Thoracic aorta endothelial cell (primary cell): Measurements from ENCODE around the genes TP53AIP1, TMEM45B and NFRKB.

GRCh38 chr11:128757800-128758575 is 64.1 kb downstream of the FLI1 start:
- CAGE, long polyA plus RNA = no peak

GRCh38 chr11:128786802-128787433 is 80.2 kb downstream of the KCNJ1 start:
- CAGE, long polyA plus RNA = no peak

- CAGE, long polyA plus RNA = no peak
Measured at GRCh38 chr11:128942448-128943413, at the start of gene TP53AIP1. Gene TP53AIP1 (minus strand): TSS chr11:128942871.

DNA sequence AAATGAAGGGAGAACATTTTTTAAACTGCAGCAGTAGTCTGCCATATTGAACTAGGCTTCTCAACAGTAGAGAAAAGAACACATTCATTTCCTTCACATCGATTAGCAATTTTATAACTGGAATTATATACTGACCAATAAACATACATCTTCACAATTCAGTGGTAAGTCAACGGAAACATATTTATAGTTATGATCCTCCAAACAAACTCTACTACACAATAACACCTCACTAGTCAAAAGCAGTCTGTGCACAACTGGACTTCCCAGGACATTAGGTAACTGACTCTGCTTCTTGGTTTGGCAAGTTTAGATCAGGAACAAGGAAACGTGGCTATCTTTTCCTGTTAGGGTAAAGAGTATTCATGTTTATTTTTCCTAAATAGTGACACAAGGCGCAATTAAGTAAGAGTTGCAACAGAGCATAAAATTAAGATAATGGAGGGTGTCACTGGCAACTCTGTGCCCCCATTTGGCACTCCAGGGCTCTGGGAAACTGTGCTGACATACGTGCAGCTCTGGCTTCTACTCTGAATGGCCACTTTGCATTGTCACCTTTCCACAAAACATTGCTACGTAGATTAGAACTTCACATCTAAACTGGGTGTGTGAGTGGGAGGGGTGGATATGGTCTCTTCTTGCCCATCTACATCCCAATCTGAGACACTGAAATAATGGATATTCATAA is 70.2 kb upstream of the TP53AIP1 start:
- CAGE, long polyA plus RNA = no peak

- CAGE, long polyA plus RNA = no peak
Measured at GRCh38 chr11:129258401-129258932, 66.3 kb upstream of the ARHGAP32 start.

GRCh38 chr11:129274241-129274733 is 82.2 kb upstream of the ARHGAP32 start:
- CAGE, long polyA plus RNA = no peak

- CAGE, long polyA plus RNA = no peak
Measured at GRCh38 chr11:129313470-129314024, 62.1 kb upstream of the BARX2 start.

DNA sequence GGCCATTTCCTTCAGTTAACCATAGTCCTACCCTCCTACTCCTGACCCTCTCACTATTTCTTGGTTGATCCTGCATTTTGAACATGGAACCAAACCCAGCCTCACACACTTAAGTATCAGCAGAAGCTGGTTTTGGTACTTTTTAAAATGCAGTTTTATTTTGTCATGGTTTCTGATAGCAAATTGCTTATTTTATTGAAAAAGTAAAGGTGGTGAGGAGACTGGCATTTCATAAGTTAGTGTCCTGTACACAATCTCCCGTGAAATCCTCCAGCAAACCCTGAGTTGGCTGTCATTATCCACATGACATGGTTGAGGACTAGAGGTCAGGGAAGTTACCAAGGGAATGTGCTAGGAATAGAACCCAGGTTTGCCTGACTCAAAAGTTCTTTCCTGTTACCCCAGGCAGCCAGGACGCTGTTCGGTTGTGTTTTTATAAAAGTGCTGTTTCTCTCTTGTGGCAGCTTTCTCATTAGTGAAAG is 6.1 kb upstream of the BARX2 start:
- CAGE, long polyA plus RNA = no peak

DNA sequence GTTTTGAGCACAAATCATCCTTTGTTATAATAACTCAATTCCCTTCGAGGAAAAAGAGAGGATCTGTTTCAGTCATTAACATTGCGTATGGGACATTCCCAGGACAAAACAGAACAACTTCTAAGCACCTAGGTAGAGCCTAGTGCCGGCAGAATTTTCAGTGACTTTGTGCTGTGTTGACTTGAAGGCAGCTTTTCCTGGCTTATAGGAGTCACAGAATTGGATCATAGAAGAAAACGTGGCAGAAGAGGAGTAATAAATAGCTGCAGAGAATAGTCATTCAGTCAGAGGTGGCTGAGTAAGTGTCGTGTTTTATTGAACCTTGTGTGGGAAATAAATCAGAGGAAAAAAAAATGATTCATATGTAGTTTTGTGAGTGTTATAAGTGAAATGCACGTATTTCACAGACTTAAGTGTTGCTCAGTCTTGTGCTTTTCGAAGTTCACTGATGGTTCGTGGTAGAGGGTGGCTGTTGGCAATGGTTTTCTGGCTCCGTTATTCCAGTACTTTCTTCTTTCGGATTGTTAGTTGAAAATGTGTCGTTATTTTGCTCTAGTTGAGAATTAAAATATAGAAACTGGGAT is 2.1 kb downstream of the BARX2 start:
- CAGE, long polyA plus RNA = no peak

GRCh38 chr11:129386832-129387758 is 11.4 kb downstream of the BARX2 start:
- CAGE, long polyA plus RNA = no peak

DNA sequence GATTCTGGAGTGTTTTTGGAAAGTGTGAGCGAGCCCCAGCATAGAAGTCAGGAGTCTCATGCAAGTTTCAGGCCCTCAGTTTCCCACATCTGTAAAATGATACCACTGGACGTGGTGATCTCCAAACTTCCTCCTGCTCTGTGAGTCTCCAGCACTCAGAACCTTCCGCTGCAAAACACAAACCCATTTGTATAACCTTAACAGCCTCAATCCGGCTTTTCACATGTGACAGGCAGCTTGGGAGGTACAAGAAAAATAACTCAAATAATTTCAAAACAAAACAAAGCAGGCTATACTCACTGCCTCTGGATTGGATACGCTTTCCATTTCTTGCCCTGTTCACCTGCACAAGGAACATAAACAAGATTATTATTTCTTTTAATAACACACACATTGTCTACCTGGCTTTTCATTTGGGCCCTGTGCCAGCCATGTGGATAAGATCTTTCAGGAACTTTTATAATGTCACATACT is 217.2 kb downstream of the BARX2 start:
- CAGE, long polyA plus RNA = no peak

GRCh38 chr11:129815402-129816189 is at the start of gene TMEM45B:
Gene TMEM45B (plus strand): TSS chr11:129815848.
- CAGE, long polyA plus RNA = no peak

DNA sequence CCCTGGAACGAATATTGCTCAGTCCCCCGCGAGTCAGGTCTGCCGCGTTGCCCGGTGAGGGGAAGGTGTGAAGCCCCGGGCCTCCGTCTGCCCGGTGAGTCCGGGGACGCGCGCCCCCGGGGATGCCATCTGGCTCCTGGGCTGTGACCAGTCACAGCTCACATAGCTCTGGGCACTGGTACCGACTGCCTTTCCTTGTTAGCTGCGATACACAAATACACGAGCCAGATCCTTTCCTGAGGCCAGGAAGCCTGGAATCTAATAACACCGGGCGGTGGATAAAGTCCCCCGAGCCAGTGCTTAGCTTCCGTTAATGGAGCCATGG is 512 bp downstream of the TMEM45B start:
- CAGE, long polyA plus RNA = no peak

- CAGE, long polyA plus RNA = no peak
Measured at GRCh38 chr11:129895228-129896438, at the start of gene NFRKB. Gene NFRKB (minus strand): TSS chr11:129895578.

GRCh38 chr11:130071351-130071733 is 1.6 kb downstream of the APLP2 start:
- CAGE, long polyA plus RNA = no peak

DNA sequence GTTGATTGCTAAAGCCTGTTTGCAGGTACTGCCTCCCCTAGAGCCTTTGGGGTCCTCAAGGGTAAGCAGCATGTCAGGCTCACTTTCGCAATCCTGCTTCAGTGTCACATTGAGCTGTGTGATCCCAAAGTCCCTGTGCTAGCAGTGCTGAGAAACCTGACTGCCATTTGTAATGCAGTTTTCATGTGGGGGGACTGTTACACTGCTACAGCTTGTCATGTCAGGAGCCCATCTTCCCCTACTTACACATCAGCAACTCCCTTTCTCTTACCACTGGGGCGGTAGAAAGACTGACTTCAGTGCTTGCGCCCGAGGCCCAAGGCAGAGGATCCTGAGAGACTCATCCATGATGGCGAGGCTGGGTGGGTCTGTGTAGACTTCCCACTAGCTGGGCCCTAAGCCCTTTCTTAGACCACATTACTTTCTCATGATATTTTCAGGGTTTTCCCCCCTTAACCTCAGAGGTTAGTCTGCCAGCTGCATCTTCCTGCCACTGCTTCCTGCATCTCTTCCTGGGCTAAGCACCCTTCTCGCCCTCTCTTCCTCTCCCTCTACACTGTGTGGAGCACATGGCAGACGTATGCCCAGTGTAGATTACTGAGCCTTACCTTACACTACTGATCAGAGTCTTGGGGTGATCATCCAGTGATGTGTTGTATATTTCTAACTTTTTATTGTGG is 40.7 kb upstream of the ST14 start:
- CAGE, long polyA plus RNA = no peak

- CAGE, long polyA plus RNA = no peak
Measured at GRCh38 chr11:130132025-130132582, 27.5 kb upstream of the ST14 start.

DNA sequence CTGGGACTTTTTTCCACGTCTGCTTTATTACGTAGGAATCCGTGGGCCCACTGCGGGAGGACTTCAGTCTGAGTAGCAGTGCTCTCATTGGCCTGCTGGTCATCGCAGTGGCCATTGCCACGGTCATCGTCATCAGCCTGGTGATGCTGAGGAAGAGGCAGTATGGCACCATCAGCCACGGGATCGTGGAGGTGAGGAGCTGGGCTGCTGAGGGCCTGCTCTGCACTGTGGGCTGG is 17.8 kb upstream of the ST14 start:
- CAGE, long polyA plus RNA = no peak

- CAGE, long polyA plus RNA = no peak
Measured at GRCh38 chr11:130143284-130143768, 16.3 kb upstream of the ST14 start.

DNA sequence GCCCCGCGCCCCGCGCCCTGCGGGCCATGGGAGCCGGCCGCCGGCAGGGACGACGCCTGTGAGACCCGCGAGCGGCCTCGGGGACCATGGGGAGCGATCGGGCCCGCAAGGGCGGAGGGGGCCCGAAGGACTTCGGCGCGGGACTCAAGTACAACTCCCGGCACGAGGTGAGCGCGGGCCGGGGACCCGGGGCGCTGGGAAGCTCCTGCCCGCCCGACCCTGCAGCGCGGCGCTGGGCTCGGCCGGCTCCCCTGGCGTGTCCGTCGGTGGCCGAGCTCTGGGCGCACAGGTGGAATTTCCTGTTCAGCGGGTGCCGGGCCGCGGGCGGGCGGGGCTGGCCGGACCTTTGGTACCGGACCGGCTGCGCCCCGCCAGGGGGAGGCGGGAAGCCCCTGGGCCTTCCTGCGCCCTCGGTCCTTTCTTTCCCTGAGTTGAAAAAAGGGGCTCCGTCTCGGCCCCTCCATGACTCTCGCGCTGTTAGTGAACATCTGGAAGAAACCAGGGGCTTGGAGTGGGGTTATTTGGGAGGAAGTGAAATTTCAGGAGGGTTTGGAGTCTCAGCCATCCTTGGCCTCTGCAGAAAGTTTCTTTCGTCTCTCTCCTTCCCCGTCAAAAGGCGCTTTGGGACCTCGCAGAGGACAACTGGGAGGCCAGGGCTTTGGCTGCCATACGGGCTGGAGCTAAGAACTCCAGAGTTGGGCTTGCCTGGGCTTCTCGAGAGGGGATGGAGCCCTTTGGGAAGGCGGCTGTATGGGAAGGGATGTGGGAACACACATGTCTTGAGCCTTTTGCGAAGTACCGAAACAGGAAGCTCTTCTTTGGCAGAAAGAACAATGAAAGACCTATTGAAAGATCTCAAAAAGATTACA is 546 bp downstream of the ST14 start:
- CAGE, long polyA plus RNA = no peak